PC-3 (cell line): Measurements from ENCODE around the gene MAPK4.

GRCh38 chr18:50194048-50194505 lies 870 bp downstream of the MYO5B start:
- RAMPAGE, long total RNA: no peak

DNA sequence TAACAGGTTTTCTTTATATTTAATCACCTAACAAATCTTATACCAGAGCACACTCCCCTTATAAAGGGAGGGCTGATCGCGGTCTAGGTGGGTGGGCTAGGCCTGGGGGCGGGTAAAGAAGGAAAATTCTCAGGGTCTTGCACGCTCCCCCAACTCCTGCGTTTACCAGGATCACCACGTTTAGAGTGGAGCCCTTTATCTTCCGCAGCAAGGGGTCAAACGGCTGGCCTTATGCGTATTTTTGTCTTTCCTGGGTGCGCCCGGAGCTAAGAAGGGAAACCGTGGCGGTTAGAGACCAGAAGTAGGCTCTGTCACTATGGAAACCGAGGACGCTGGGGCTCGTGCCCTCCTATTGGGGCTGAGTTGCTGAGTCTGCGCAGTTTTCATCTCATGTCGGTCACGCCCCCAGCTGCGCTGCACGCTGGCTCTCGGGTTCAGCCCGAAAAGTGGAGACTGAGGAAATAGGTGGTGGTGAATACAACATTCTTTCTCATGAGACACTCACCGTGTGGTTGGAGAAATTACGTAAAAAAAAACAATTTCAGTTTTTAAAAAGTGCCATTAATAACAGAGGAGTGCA lies 20.1 kb upstream of the CXXC1 start:
- RAMPAGE, long total RNA: no peak

- RAMPAGE, long total RNA: no peak
Measured at GRCh38 chr18:50308086-50308519, 20.6 kb upstream of the CXXC1 start.

GRCh38 chr18:50375445-50376093 lies 723 bp downstream of the SKA1 start:
- RAMPAGE, long total RNA: no peak

- RAMPAGE, long total RNA: no peak
Measured at GRCh38 chr18:50559317-50560361, at the start of gene MAPK4. TSS of gene MAPK4 (plus strand) at chr18:50560087.

DNA sequence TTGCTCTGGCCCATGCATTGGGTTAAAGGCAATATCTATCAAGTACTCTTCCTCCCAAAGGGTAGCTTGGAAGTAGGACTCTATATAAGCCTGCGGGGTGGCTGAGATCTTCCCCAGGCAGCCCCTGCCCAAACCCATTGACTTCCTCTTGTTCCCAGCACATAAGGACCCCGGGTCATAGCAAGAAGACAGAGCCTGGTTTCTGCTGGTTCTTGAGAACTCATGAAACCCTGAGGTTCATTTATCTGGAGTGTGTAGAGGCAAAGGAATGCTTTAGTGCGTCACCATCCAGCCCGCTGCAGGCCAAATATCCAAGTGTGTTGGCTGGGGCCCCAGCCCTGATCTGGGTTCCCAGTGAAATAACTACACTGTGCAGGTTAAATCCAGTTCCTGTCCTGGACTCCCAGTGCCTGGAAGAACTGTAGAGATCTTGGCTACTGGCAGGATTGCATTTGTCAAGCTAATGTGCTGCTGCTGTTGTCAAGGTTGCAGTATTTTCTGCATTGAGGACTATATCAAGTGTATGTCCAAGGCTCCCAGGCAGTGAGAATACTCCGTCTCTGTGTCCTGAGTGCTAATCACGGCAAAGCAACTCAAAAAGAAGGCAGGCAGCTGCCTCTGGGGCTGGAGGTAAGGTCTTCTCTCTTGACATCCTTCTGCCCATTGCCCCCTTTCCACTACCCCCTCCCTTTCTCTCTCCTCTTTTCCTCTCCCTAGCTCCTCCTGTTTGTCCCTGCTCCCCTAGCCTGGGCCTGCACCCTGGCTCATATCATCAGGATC lies 90.0 kb downstream of the MAPK4 start:
- RAMPAGE, long total RNA: no peak

DNA sequence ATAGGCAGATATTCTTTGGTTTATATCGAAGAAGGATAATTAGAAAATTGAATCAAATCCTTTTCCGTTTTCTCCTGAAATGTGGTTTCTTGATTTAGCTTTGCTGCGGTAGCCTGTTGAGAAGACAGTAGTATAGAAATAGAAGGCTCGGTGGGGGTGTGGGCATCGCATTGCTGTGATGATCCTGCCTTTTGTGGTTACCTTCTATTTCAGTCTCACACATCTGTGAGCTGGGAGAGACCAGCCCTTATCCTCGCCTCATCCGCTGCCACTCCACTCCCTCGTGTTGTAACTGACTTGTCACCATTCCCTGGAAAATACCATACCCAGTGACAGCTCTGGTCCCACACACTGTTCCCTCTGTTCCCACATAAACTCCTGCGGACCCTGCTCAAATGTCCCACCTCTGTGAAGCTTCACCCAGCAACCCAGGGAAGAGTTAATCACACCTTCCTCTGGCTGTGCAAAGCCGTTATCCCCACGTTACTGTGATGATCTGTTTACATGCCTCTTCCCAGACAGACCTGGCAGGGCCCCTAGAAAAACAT lies 114.4 kb downstream of the MAPK4 start:
- RAMPAGE, long total RNA: no peak

- RAMPAGE, long total RNA: no peak
Measured at GRCh38 chr18:50757257-50757946, 62.4 kb downstream of the MRO start.

DNA sequence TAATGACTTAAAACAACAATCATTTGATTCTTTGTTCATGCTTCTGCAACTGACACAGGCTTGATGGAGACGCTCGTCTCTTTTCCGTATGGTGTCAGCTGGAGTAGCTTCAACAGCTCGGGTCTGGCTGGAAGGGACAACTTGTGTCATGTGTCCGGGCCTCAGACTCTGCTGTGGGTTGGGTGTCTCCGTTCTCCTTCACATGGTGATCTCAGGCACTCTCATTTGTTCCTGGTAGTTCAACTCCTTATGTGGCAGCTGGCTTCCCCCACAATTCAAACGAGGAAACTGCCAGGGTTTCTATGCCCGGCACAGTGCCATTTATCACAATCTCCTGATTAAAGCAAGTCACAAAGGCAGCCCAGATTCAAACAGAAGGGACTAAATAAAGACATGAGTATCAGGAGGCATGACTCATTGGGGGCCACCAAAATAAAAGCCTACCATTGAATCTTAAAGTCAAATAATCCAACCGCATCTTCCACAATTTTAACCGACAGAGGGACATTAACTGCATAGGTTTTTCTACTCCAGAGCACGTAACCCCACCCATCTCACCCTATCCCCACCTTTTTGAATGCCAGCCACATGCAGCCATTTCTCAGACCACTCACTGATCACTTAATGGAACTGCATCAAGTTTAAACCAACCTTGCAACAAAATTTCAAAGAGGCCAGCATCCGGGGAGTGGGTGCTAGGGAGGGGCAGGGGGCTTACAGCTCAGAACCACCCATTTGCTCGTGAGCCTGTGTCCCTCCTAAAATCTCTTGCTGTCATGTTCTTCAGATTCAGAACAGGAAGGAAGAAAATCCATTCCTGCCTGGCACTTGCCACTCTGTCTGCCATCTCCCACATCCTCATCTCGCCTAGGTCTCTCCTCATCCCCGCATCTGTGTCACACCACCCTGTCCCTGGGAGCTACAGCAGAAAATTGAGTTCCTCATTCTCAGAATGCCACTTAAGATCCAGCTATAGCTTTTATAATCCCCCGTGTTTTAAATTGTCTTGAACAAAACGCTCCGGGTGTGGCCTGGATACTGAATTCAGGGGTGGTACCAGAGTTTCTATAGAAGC lies 22.4 kb downstream of the MRO start:
- RAMPAGE, long total RNA: no peak

- RAMPAGE, long total RNA: no peak
Measured at GRCh38 chr18:50878046-50878316, 937 bp upstream of the ME2 start.

DNA sequence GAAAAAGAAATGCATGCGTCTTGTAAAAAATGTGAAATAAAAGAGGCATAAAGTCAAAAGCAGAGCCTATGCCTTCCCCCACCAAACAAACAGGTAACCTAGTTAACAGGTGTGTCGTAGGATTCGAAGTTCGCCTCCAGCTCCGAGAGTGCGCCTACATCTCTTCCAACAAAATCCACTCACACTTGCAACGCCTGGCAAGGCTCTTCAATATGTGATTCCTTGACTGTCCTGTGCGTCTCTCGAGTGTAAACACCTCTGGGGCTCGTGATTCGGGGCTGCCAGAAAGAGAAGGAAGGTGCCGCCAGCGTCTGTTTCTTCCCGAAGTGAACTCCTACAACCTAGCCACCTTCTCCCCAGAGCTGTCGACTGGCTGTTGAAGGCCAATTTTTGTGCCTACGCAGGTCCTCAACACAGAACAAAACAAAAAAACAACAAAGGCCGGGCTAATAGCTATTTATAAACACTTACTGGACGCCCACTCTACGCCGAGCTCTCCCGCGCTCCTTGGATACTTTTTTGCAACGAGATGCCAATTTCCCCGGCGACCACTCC lies 489 bp upstream of the SMAD4 start:
- RAMPAGE, long total RNA: no peak

DNA sequence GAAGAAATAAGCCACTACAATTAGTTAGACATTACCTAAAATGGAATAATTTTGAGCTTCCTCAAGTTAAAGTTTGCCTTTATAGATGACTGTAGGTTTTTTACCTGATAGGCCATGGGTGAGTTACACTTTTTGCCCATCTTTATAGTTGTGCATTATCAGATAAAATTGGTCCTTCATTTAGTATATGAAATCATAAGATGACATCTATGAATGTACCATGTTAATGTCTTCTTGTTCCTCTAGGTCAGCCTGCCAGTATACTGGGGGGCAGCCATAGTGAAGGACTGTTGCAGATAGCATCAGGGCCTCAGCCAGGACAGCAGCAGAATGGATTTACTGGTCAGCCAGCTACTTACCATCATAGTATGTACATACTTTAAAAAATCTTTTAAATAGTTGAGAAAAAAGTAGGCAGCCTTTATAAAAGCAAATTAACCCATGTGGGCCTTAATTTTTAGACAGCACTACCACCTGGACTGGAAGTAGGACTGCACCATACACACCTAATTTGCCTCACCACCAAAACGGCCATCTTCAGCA lies 27.9 kb downstream of the SMAD4 start:
- RAMPAGE, long total RNA: no peak

DNA sequence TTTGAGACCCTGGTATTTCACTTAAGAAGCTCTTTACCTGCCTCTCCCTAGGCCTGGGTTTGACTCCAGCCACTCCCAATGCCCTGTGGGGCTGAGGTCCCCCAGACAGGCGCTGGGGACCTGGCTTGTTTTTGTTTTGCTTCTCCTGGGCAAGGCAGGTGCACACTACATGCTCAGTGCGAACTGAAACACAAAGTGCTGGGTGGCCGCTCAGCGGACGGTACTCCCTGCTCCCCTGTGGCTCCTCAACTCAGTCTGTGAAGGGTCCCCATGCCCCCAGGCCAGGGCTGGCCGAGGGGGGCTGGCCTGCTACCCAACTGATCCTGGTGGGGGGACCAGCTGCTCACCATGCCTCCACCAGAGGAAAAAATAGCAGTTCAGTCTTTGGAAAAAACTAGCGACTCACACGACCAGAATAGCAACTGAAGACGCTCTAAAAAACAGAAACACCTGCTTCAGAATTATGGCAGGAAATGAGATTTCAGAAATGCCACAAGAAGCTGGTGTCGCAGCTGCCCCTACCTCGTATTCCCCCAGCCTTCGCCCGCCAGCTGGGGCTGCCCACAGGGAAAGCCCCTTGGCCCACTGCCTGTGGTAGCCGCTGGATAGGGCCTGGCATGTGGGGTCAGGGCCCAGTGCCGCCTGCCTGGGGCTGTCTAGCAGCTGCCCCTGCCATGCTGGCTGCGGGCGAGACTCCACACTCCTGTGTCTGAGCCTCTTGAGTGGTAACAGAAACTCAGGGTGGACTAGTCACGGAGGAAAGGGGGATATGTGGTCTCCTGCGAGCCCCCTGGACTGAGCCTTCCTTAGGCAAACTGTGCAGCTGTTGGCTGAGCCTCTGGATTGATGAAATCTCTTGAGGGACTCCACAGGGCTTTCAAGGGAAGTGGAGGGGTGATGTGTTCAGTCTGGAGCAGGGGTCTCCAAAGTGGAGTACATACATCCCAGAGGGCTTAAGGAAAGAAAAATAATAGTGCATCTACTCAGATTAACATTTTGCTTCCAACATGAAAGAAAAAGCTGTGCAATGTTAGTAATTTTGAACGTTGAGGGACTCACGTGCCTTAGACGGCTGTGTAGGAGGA lies 43.6 kb downstream of the MEX3C start:
- RAMPAGE, long total RNA: no peak

GRCh38 chr18:51178679-51179364 lies 18.7 kb downstream of the MEX3C start:
- RAMPAGE, long total RNA: no peak

DNA sequence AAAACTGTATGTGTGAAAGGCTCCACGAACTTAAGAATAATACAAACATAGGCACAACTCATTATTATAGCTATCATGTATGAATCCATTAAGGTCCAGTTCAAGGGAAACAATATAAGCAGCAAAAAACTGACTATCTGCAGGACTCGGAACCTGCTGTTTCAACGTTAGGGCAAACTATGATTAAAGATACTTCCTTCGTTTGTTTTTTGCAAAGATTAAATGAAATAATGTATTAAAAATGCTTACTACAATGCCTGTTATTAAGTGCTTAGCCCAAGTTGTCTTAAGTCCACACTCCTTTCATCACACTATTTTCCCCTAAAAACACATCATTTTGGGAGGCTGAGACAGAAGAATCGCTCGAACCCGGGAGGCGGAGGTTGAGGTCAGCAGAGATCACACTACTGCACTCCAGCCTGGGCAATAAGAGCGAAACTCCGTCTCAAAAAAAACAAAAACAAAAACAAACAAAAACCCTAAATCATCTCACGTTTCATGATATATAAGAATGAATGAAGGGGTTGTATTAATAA lies 10.2 kb downstream of the MEX3C start:
- RAMPAGE, long total RNA: no peak

DNA sequence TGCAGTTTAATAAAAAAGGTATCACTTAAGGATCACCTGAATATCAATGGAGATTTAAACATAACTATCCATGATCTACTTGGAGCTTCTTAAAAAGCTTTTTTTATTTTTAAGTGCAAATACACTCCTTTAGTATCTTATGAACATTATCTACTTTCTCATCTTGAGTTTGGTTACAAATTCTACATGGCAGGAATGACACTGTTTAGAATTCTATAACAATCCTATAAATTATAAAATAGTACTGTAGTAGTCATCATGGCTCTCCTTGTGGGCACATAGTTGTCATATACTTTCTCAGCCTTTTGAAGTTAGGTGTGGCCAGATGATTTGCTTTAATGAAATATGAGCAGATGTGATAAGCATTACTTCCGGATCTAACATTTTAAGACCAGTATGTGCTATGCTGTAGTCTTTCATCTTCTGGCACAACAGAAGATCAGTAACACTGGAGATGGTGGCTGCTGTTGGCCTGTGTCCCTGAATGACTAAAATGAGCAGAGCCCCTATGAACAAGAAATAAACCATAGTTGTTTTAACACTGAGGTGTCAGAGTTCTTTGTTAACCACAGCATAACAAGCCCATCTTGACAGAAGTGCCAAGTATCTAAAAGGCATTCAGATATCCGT lies 6.4 kb downstream of the MEX3C start:
- RAMPAGE, long total RNA: no peak

DNA sequence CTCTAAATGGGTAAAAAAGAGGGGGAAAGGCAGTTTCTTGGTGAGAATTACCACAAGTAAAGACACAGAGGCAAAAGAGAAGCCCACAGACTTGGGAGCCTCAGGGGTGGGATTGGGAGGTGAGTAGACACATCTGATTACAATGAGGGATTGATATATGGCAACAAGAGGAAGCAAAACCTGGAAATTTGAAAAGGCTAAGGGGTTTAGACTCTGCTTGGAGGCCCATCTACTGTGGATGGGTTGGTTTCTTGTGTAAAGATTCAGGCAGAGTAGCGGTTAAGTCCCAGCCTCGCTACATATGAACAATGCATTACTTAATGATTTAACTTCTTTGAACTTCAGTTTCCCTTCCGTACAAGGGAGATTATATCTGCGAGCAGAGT lies 13.9 kb upstream of the MEX3C start:
- RAMPAGE, long total RNA: no peak

DNA sequence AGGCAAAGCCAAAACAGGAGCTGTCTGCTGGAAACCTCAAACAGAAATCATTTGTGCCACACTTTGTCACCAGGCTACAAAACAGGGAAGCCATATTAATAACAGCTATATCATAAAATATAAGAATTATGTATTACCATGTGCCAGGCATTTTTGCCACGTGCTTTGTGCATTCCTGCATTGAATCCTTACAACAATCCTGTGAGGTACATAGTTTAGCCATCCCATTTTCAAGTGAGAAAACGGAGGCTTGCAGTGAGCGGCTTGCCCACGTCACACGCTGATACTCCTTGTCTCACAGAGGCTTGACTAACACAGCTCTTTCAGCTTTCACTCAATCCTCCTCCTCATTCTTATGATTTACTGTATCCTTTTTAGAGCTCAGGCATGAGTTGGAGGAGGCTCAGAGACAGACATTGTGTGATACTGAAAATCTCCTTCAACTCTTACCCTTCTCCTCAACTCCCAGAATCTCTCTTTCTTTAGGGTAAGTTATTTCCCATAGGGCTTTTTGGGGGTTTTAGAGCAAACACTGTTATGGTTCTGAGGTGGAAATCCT lies 148.5 kb upstream of the MEX3C start:
- RAMPAGE, long total RNA: no peak

DNA sequence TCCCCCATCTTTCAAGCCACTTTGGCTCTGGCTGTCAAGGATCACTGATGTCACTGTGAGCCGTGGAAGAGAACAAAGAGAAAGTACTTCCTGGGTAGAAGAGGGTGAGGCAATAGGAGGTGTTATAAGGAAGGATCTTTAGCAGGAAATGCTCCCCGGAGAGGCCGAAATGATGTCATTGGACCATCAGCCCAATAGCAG lies 228.4 kb upstream of the MEX3C start:
- RAMPAGE, long total RNA: no peak

GRCh38 chr18:52340365-52340780 lies 376 bp downstream of the DCC start:
- RAMPAGE, long total RNA: no peak